ENCODE measurements around the gene ZNF821.

DNA sequence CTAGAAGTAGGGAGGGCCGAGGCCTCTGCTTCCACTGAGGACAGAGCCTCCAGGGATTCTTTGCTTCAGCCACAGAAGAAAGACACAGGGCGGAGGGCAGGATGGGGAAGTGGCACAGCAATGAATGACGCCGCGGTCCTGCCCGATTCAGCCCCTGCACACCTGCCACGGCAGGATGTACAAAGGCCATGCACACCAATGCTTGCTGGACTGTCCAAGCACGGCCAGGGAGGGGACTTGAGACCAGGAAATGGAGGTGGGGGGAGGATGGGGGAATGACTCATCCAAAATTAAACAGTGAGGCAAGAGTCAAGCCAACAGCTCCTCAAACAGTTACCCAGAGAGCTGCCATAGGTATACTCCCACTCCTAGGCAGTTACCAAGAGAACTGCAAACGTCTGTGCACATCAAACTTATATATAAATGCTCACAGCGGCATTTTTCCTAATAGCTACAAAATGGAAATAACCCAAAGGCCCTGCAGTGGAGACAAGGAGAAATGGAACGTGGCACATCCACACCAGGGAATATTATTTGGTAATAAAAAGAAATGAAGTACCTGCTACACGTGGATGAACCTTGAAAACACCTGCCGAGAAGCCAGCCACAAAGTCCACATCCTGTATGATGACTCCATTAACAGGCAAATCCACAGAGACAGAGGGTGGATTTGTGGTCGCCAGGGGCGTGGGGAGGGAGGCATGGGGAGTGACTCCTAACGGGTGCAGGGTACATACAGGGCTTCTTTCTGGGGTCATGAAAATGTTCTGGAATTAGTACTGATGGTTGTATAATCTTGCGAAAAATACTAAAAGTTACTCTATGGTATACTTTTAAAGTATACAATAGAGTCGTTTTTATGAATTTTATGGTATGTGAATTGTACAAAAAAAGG lies 54.1 kb downstream of the VAC14 start:
- CAGE, long polyA plus RNA, result no peak
- RRBS, result no CpG with 5 or more reads among the region's 18 CpGs

- CAGE, long polyA plus RNA, result no peak
- RRBS, result 50% methylated on average over 1 of the region's 8 CpGs
Measured at GRCh38 chr16:71385232-71385671, 26.7 kb downstream of the CALB2 start.

GRCh38 chr16:71441505-71441942 lies 330 bp downstream of the TLE7 start:
- CAGE, long polyA plus RNA, result no peak
- RRBS, result 14% methylated on average over 13 of the region's 49 CpGs

DNA sequence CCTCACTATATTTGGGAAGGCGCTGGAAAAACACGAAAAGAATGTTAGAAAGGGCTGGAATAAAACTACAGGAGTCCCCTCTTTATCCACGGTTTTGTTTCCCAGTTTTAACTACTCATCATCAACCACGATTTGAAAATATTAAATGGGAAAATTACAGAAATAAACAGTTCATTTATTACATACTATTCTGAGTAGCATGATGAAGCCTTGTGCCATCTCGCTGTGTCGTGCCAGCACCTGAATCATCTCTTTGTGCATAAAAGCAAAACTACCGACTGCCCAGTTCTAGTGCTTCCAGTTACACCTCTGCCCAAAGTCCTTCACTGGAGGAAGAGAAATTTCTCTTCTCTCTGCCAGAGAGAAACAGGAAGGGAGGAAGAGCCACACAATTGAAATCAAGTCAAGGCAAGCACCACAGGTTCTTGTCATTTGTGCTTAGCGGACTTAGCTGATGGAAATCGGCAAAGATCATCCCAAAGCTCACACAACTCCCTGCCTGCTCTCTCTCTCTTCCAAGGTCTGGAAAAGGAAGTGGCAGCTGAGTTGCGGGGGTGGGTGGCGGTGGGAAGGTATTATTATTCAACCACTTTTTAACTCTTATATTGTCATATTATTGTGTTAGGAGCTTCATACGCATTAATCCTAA lies 1.3 kb upstream of the CHST4 start:
- CAGE, long polyA plus RNA, result no peak
- RRBS, result no CpG with 5 or more reads among the region's 12 CpGs

DNA sequence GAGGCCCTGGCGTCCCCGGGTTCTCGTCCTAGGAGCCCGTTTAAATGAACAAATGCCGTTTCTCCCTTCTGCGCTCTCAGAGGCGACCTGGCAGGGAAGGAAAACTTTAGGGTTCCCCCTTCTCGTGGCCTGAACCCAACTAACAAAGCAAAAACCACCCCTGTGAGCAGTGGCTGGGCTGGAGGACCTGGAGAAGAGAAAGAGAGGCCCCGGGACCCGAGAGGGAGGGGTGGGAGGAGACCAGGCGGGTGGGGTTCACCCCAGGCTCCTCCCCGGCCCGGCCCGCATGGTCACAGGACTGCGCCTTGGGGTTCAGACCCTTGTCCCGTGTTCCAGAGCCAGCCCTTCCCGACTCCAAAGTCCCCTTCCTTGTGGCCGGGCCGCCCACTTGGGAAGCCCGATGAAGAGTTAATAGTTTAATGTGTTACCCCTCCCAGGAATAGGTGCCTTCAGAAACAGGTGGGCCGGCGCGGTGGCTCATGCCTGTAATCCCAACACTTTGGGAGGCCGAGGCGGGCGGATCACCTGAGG lies 841 bp downstream of the MARVELD3 start:
- CAGE, long polyA plus RNA, result no peak
- RRBS, result 3% methylated on average over 12 of the region's 26 CpGs

DNA sequence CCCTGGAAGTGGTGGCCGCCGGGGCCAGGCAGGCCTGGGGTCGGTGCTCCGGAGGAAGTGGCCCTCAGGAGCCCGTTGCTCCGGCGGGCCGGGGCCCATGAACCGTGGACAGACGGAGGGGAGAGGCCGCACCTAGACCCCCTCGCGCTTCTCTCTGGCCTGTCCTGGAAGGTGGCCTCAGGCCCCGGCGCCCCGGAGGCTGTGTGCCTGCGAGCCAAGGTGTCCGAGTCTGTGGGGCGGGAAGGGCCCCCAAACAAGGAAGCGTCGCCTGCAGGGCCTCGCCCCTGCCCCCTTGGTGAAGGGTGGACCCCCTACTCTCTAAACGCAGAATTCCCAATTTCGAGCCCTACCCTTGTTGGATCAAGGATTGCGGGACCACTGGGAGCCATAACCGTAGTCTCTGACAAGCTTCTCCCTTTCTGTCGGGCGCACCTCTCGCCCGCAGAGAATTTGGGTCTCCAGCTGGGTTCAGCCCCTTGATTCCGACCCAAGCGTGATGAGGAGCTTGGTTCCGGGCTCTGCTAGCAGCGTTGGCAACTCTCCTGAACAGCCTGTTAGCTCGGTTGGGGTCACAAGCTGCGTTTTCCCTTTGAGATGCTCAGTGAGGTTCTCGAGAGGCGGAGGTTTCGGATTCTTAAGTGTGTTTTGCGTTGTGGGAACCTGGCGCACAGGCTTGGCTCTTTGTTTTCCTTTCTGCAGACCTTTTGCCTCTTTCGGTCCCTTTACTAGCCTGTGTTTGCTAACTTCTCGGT lies 513 bp downstream of the ATXN1L start:
- CAGE, long polyA plus RNA, result no peak
- RRBS, result 1% methylated on average over 6 of the region's 43 CpGs

- CAGE, long polyA plus RNA, result no peak
- RRBS, result no CpG with 5 or more reads among the region's 6 CpGs
Measured at GRCh38 chr16:71855787-71856629, 10.2 kb downstream of the ATXN1L start.

DNA sequence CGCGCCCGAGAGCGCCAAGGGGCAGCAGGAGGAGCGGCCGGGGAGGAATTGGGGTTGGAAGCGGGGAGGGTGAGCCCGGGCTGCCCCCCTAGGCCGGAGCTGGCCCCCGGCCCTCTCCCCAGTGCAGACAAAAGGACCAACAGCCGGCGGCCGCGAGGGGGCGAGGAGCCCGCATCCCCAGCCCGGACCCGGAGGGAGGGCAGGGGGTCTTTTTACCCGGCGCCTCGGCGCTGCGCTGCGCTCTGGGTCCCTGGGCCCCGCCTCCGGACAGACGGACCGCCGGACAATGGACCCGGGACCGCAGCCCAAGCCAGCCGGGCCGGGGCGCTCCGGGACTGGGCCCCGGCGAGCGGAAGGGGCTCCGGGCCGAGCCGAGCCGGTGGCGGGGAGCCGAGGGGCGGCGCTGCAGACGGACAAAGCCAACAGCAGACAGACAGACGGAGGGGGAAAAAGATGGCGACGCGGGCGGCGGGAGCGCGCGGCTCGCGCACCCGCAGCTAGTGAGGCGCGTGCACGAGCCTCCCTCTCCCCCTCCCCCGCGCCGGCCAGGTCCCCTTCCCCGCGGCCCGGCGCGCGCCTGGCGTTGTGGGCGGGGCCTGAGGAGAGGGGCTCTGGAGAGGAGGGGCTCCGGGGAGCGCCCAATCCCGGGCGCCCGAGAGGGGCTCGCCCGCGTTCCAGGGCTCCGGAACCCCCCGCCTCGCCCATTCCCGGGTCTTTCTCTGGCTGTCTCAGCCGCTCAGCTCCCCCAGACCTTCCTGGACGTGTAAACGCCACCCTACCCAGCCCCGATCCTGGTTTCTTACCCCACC lies at the start of gene ZNF821:
ZNF821 (minus strand) TSS at position 491 of the 809 bp plus-strand sequence.
- CAGE, long polyA plus RNA, result no peak
- RRBS, result 1% methylated on average over 36 of the region's 89 CpGs

- CAGE, long polyA plus RNA, result no peak
- RRBS, result no CpG with 5 or more reads among the region's 33 CpGs
Measured at GRCh38 chr16:71894003-71894863, 1.1 kb upstream of the IST1 start.

DNA sequence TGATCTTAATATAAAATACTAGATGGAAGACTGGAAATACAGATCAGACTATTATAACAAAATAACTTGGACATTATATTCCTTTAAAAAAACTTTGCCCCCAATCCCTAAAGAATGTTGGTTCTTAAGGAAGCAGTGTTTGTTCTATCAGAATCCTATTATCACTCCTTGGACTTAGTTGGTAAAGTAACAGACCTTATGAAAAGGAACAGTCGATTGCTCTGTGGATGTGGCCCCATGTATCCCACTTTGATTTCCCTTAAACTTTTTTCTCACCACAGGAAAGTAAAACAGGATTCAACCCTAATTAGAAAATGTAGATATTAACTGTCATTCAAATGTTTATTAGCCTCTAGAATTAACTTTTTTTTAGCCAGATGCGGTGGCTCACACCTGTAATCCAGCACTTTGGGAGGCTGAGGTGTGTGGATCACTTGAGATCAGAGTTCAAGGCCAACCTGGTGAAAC lies 31.6 kb downstream of the IST1 start:
- CAGE, long polyA plus RNA, result no peak
- RRBS, result no CpG with 5 or more reads among the region's 2 CpGs

DNA sequence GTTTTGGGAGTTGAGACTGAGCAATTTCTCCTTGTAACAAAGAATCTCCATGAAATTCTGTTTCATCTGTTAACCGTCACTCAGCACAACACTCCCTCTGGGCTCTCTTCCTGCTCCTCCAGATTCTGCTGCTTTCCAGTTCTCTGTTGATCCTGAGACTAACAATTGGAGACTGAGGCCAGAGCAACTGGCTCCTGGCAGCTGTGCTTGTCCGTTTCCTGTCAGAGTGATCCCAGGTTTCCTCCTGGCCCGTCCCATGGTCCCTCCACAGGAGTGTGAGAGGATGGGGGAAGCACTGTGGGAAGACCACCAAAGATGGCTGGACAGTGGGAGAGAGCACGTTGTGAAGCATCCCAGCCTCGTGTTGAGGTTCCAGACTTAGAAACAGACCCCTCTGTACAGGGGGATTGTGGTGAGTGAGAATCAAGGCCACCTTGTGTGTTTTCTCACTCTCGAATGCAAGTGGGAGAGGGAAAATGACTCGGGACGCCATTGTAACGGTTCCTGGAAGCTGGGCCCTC lies 32.6 kb downstream of the IST1 start:
- CAGE, long polyA plus RNA, result no peak
- RRBS, result no CpG with 5 or more reads among the region's 9 CpGs

GRCh38 chr16:72050560-72051488 lies 3.5 kb upstream of the HP start:
- CAGE, long polyA plus RNA, result no peak
- RRBS, result no CpG with 5 or more reads among the region's 6 CpGs

DNA sequence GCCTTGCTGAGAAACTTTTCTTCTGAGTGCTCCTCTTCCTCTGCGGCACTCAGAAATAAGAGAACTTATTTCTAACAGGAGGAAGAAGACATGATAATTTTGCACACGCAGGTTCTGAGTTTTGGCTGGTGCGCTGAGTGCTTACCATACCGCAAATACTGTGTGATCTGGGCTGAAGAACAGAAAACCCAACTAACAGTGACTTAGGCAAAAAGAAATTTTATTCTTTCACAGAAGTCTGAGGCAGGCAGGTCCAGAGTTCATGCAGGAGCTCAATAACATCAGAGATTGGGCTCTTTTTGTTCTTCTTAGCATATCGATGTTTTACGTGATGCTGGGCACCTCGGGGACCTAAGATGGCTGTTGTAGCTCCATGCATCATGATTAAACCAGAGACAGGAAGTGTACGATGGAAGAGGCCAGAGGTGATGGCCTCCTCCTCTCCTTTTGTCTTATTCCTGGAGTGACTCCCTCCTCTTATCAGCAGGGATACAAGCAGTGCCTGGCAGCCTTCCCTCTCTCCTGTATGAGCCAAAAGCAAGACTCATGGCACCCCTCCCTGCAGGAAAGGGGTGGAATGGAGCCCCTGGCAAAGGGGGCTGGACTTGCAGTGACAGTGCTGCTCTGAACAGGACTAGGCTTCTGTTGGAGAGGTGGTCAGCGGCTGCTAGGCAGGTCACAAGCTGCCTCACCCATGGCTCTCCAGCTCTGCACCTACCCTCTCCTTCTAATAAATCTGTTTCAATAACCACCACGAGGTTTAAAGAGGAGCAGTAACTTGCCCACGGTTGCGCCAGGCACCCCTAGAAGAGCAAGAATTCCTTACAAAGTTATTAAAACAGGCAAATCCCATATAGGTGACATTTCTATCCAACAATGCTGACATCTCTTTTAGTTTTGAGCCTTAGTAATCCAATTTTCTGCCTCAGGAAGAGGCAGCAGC lies 8.5 kb downstream of the TXNL4B start:
- CAGE, long polyA plus RNA, result no peak
- RRBS, result no CpG with 5 or more reads among the region's 12 CpGs

DNA sequence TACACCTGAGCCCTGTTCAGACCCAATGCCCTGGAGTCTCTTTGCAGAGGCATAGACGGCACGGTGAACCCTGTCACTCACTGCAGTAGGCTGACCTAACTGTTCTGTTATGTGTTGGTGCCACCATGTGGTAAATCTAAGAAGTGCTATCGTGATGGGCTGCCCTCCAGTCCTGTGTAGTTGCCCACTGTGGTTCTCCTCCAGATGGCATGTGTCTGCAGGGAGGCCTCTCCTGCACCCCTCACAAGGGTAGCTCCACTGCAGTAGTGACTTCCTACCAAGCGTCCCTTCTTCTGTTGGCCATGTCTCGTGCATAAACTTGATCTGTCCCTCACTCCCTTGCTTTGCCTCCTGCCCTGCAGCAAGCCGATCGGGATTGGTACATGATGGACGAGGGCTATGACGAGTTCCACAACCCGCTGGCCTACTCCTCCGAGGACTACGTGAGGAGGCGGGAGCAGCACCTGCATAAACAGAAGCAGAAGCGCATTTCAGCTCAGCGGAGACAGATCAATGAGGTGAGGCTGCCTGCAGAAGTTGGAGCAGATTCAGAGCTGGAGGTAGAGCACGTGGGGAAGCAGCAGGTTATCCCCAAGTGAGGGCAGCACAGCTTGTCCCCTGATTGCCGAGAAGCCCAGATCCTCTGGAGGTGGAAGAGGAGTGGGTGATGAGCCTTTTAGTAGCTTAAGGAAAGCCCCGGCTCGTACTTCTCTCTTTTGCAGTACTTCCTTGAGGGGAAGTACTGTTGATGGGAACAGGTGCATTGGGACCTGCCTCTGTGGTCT lies 5.9 kb downstream of the DHX38 start:
- CAGE, long polyA plus RNA, result no peak
- RRBS, result no CpG with 5 or more reads among the region's 19 CpGs

DNA sequence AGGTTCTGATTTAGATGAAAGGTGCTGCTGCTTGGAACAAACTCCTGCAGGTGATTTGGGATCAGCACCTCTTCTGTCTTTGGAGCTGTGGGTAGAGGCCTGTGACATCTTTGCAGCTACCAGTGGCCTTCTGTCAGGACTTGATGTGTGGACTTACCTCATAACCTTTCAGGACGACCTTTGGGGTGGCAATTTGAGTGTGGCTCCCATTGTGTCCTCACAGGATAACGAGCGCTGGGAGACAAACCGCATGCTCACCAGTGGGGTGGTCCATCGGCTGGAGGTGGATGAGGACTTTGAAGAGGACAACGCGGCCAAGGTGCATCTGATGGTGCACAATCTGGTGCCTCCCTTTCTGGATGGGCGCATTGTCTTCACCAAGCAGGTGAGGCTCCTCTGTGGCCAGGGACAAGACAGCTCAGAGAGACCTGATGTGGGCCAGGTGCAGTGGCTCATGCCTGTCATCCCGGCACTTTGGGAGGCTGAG lies 6.6 kb downstream of the DHX38 start:
- CAGE, long polyA plus RNA, result no peak
- RRBS, result no CpG with 5 or more reads among the region's 9 CpGs

GRCh38 chr16:72428581-72429472 lies 256.9 kb upstream of the PMFBP1 start:
- CAGE, long polyA plus RNA, result no peak
- RRBS, result no CpG with 5 or more reads among the region's 10 CpGs

DNA sequence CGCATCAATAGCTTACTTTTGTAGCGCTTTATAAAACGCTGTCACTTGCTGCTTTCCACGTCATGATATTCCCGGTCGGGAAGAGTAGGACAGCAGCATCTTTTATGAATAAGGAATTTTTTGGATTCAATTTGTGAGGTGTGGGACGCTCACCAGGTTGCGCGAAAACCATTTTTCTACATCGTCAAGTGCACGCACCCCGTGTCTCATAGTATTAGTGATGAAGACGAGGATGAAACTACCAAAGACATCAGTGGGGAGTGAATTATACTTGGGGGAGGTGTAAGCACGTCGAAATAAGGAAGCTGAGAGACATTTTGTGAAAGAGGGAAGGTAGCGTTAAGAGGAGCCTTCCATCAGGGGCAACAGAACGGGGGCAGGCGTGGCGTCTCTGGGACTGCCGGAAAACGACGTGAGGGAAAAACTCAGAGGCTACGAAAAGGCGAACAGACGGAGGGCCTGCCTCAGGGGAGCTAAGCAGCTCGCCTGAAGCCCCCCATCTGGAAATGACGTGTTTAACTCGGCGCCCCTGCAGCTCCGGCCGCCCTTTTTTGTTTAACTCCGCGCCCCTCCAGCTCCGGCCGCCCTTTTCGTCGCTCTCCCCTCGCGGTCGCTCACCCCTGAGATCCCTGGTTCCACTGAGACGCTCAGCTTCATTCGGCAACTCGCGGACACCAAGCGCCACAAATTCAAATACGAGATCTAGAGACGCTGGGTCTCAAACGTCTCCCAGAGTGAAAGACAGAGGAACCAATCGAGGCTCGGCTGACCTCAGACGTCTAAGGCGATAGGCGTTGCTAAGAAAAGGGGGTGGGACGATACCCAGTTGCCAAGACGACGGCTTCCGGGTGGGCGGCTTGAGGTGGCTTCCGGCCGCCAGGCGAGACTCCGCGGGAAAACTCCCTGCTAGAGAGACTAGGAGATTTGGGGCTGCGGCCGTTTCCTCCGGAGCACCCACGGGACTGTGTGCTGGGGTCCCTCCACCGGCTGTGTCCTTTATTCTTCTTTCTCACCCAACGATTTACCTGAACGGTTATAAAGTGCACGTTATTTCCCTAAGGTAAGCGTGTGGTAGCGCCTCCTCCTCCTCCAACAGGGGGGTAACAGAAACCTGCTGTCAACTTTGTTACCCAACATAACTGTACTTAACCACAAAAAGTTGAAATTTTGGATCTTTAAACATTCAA lies 383.3 kb downstream of the ZFHX3 start:
- CAGE, long polyA plus RNA, result no peak
- RRBS, result under 1% methylated on average over 11 of the region's 73 CpGs

DNA sequence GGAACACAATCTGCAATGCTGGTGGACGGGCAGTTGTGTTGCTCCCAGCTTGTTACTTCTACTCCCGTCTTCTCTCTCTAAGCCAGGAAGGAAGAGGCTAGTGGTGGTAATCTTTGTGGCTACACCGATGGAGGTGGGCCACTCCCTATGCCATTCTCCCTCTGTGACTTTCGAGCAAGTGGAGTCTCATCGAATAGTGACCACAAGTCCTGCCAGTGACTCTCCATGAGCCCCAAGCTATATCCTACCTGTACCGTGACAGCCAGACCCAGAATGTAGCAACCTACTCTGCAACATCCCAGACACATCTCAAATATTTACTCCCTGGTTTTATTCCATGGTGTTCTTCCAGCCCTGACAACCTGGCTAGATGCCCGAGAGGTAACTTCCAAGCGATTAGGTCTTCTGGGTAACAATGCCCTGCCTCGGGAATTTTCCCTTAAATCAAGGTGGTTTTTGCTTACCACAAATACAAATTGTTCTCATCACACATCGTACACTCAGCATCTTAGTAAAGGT lies 211.8 kb downstream of the ZFHX3 start:
- CAGE, long polyA plus RNA, result no peak
- RRBS, result no CpG with 5 or more reads among the region's 10 CpGs

DNA sequence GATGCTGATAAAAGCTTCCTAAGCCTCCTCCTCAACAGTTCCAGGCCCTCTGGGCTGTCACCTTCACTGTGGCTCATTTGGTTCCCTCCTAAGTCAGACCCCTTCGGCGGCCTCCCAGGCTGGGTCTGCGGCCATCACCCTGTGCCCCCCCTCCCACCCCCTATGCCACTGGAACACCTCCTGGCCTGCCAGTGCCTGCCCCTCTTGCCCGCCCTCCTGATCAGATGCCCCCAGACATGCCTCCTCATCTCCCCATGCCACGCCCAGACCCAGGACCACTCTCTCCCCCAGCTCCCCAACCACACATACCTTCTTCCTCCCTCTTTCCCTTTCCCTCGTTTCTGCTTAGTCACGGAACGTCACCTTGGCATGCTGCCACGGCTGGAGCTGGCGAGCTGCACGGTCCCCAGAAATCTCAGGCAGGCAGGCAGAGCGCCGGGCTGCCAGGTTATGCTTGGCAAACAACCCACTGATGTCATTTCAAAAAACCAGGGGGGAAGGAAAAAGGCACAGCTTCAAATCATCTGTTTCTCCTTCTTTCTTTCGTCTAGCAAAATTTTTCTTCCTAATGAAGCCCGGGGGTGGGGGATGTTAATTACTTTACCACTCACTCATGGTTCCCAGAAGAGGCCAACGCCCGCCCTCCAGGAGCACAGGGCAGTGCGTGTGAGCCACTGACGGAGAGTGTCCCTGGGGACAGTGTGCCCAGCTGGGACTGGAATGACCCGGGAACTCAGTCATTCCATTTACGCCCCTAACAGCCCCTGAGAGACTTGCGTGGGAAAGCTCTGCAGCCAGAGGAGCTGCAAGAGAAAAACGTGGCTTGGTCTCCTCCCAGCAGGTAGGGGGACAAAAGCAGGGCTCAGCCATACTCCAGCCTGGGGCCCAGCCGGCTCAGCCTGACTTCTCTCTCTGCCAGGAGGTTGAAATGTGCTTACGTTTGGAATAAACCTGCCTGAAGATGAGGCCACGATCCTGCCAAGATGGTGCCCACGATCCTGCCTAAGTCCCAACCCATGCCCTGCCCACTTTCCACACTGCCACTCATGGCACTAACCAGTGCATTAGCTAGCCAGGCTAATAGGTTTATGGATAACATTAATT lies 199.1 kb downstream of the ZFHX3 start:
- CAGE, long polyA plus RNA, result no peak
- RRBS, result no CpG with 5 or more reads among the region's 27 CpGs

DNA sequence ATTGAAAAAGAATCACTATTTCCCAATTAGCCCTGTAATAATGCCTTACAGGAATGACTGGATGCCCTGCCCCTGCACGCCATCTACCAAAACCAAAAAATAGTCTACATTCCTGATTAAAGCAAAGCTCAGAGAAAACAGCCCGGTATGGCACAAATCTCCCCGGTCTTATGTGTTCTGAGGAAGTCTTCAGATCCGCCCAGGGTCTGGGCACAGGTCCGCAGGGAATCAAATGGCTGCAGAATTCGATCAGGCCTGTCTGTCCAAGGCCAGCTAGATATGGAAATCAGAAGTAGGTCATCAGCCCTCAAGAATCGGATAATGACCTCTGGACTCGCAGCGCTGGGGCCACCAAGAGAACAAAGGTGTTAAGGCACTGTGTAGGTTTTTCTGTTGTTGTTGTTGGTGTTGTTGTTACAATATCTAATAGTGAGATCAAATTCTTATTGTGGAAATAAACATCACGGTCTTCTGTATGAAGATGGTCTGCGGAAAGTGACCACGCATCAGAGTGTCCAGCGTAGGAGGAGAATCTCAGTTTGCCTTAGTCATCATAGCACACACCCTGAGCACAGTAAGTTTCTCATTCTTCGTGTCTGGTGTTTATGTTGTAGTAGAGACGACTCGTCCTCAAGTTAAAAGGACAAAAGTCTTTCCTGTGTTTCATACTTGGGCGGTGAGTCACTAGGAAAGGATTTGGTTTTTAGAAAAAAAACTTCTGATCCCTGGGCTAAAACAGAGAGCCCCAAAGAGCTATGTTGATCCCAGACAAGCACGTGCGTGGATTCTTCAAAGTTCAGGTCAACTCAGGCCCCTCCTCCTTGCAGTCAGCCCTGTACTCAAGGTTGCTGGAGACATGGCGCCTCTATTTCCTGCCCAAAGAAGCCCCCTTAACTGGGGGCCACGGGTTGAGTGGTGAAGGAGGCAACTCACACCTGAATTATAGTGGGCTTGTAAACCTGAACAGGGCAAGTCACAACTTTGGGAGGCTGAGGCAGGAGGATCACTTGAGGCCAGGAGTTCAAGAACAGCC lies 170.6 kb downstream of the ZFHX3 start:
- CAGE, long polyA plus RNA, result no peak
- RRBS, result no CpG with 5 or more reads among the region's 21 CpGs